AG09319 (cell line): ENCODE results near the gene ZNF316.

GRCh38 chr7:6171517-6172281 is 67.0 kb downstream of the USP42 start:
- RRBS, result no CpG with 5 or more reads among the region's 23 CpGs

GRCh38 chr7:6237026-6237399 is 35.4 kb downstream of the CYTH3 start:
- RRBS, result no CpG with 5 or more reads among the region's 6 CpGs

DNA sequence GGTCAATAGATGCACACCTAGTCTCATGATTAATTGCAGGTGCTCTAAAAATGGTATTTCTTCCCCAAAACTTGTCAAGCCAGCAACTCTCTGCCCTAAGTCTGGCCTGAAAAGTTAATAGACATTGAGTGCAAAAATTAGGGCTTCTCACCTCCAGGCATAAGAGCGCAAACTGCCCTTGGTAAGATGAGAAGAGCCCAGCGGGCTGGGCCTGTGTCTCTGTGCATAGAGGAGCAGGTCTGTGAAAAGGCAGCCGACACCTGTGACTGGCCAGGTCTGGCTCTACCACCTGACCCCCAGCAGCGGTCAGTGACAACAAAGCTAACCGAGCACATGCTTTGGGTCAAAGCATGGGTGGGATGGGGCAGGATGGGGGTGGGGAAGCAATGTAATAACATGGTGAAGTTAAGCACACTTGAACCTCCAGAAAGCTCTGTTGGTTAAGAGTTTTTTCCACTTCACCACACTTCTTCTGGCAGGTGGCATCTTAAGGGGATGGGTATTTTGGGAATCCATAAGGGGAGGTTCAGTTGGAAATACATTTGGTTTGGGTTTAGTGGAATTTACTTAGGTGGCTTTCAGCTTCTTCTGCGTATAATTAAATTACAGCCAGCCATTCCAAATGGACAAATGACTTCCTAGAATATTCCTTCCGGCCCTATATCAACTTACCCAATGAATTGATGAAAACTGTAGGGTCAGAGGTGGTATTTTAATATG is 29.2 kb downstream of the CYTH3 start:
- RRBS, result no CpG with 5 or more reads among the region's 7 CpGs

DNA sequence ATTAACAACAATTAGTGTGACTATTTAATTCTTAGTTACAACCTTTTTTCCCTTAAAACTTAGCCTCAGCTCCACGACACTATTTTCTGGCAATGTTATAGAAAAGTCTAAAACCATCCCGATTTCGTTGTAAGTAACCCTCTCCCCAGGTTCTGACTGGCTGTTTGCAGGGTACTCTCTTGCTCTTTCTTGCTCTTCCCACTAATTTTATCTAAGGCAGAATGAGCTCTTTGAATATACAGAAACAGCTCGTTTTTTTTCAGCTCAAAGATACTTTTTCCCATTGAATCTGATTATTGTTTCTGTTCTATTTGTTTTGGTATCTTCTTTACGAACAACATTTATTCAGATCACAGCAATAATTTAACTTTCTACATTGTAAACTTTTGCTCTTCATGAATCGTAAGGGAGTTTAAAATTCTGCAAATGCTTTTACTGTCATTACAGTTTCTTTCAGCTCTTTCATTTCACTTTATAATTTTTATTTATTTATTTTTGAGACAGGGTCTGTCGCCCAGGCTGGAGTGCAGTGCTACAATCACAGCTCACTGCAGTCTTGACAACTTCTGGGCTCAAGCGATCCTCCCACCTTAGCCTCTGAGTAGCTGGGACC is 25.1 kb downstream of the CYTH3 start:
- RRBS, result no CpG with 5 or more reads among the region's 8 CpGs

DNA sequence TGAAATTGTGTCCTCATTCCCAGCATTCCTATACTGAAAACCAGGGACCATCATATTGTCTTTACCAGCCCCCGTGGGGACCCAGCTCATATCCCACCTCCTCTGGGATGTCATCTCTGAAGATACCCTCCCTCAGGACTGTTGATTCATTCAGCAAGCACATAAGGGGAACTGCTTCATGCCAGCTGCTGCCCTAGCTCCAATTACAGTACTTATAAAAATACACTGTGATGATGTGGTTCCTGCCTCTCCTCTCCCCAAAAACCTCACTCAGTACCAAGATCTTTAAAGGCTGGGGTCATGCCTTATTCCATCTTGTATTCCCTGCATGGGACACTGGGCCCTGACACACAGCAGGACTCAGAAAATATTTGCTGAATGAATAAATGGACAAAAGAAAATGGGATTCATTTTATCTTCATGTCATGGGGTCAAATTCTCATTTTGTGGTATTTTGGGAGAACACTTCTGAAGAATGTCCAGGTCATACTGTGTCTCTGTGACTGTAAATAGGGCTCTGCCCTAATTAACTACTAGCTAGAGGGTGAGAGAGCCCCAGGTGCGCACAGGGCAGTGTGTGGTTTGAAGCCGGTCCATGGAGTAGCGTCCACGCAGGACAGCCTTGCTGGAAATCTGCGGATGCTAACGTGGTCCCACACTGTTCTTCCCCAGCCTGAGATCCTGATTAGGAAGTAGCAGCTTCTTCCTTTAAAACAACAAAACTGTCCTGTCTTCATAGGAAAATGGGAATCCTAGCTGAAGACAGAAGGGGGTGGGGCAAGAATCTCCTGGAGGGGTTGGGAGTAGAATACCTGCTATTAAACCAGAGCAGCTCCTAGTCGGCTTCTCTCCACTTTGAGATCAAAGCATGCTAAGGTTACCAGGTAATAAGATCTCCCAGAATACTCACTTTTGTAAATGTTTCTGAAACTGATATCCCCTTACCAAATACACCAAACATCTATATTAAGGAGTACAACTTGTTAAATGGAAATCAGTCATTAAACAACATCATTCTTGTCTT is 7.0 kb downstream of the KDELR2 start:
- RRBS, result no CpG with 5 or more reads among the region's 8 CpGs

- RRBS, result no CpG with 5 or more reads among the region's 4 CpGs
Measured at GRCh38 chr7:6611588-6611842, 3.9 kb upstream of the ZNF853 start.

GRCh38 chr7:6623813-6624293 is 8.4 kb downstream of the ZNF853 start:
- RRBS, result 47% methylated on average over 1 of the region's 10 CpGs

- RRBS, result 2% methylated on average over 29 of the region's 73 CpGs
Measured at GRCh38 chr7:6636973-6637467, at the start of gene ZNF316. ZNF316 (plus strand) TSS chr7:6637318.

DNA sequence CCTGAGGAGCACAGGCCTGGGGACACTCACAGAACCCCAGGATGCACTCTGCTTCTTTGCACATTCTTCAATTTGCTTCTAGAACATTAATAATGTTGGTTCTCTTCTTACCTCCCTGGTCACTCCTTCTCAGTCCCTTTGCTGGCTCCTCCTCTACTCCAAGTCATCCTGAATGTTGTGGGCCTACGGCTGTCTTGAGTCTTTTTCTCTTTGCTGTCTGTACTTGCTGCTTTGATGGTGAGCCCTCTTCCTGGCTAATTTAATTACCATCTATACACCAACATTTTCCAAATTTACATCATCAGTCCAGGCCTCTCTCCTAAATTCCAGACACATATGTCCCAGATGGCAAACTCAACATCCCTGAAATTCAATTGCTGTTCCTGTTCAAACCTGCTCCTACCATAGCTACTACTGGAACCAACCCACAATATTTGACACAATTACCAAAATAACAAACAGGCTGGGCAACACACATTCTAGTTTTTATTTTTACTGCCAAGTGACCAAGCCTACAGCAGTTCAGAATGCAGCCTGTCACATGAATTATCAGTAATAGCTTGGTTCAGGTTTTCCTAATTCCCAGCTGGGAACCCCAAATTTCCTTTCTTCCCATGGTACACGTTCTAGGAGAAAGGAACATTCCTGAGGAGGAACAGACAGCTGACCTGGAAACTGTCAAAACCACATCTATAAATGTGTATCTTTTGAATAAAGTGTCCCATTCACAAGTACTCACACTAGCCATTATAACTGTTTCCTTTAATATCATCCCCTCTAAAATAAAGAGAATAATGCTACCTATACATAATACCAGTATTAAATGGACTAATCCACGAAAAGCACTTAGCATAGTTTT is 8.4 kb downstream of the ZNF12 start:
- RRBS, result no CpG with 5 or more reads among the region's 3 CpGs

DNA sequence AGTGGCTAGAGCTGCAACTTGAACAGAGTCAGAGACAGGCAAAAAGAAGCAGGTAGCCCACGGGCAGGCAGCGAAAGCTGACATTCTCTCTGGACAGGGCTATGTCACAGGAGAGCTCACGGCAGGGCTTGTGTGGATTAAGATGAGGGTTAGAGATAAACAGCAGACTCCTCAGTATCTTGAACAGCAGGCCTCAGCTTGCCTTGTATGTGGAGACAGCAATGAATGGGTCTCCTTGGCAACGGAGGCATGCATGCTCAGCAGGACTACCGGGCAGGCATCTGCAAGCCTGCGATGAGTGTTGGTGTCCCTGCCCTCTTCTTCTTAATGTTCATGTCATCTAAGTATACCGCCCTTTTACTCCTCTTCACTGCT is 82.0 kb upstream of the C1GALT1 start:
- RRBS, result no CpG with 5 or more reads among the region's 7 CpGs

- RRBS, result no CpG with 5 or more reads among the region's 11 CpGs
Measured at GRCh38 chr7:7216341-7216978, 34.1 kb downstream of the C1GALT1 start.

DNA sequence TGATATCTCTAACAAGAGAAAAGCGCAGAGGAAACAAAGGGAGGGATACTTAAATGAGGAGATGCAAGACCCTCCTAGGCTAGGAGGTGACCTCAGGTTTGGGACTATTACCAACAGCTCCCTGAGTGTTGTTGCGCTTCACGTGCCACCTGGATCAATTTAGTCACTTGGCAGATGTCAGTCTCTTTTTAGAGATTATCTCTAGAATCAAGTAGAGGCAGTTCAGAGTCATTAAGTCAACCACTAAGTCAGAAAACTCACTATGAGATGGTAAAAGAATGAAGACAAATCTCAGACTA is 128.4 kb downstream of the C1GALT1 start:
- RRBS, result no CpG with 5 or more reads among the region's 3 CpGs

DNA sequence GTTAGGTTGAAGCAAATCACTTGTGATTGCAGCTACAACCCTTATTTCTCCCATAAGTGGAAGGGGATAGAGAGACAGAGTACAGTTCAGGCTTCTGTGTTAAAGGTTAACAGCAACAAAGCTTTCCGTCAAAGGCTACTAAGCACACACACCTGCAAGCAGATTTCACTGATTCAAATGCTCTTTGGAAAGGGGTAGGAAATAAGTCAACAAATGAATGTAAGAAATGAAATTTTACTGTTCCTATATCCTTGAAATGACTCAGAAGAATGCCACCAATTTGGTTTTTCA is 120.6 kb downstream of the COL28A1 start:
- RRBS, result no CpG with 5 or more reads among the region's 1 CpG

GRCh38 chr7:7440363-7441059 is 95.2 kb downstream of the COL28A1 start:
- RRBS, result no CpG with 5 or more reads among the region's 9 CpGs

DNA sequence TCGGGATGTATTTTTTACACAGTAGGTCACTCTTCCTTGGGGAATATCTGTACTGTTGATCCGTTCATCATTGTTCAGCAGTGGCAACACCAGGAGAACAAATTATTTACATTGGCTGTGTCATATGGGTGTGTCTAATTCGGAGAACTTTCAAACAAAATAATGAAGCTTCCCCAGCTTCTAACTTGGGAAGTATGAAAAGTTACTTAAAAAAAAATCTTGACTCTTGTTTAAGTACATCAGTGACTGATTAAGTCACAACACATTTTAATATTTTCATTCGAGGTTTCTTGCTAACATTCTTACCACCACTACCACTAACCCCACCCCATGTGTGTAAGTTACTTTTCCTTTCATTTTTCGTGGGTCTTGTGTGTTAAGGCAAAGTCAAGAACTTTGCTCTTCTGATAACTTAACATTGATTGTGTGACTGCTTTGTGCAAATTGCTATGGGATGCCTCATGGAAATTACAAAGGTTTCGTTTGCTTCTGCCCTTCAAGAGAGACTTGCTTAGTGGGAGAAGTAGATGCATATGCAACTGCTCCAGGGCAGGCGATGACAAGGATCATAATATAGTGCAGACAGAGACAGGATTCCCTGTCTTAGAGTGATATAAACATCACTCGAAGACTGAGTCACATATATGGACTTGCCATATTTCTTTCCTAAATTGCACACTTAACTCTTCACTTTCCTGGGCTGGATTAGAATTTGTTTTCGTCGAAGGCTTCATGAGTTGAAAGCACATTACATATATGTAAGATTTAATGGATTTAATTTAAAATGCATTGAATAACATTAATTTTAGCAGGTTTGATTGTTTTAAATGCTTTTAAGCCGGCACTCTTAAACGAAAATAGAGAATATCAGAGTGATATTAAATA is 43.9 kb upstream of the RPA3 start:
- RRBS, result no CpG with 5 or more reads among the region's 12 CpGs

GRCh38 chr7:7812146-7812505 is 93.7 kb upstream of the RPA3 start:
- RRBS, result no CpG with 5 or more reads among the region's 1 CpG

DNA sequence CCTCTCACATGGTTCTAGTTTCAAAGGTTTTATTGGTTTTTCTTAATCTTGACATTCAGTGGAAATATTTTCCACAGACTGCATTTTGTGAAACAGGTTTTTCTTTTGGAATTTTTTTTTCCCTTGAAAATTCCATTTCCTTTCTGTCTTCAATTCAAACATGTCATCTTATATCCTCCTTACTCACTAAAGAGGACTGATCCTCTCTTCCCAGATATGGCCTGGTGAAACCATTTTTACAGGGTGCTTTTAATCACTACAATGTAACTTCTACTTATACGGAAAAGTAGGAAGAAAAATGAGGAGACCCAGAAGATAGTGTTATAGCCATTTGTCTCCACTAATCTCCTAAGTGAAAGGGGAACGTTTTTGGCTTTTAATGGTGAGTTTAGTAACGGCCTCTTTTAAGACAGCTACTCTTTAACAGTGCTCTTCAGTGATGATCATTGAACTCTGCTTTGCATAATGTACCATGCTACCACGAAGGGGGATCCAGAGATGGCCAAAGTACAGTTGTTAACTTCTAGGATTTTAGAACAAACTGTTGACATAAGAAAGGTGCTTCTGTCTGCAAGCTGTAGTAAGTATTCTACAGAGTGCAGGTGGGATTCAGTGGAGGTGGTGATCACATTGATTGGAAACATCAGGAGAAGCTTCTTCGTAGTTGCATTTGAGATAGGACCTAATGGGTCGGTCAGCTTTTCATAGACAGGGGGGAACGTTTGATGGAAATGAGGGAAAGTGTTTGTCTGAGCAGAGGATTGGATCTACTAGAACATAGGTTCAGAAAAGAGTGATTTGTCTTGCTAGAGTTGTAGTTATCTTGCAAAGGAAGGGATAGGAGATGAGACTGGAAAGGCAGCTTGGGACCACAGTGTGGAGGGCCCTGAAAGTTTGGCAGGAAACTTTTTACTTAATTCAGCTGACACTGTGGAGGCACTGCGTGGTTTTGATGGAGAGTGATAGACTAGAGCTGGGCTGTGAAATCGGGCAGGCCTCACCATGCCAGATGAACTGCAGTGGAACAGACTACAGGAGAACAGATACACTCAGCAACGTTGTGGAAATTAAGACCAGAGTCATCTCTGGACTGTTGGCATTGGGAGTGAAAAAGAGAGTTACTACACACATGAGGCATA is 114.2 kb upstream of the RPA3 start:
- RRBS, result no CpG with 5 or more reads among the region's 10 CpGs

GRCh38 chr7:7968893-7969206 is 254 bp downstream of the GLCCI1 start:
- RRBS, result under 1% methylated on average over 16 of the region's 33 CpGs

GRCh38 chr7:8128213-8129075 is 133.5 kb downstream of the ICA1 start:
- RRBS, result no CpG with 5 or more reads among the region's 14 CpGs

DNA sequence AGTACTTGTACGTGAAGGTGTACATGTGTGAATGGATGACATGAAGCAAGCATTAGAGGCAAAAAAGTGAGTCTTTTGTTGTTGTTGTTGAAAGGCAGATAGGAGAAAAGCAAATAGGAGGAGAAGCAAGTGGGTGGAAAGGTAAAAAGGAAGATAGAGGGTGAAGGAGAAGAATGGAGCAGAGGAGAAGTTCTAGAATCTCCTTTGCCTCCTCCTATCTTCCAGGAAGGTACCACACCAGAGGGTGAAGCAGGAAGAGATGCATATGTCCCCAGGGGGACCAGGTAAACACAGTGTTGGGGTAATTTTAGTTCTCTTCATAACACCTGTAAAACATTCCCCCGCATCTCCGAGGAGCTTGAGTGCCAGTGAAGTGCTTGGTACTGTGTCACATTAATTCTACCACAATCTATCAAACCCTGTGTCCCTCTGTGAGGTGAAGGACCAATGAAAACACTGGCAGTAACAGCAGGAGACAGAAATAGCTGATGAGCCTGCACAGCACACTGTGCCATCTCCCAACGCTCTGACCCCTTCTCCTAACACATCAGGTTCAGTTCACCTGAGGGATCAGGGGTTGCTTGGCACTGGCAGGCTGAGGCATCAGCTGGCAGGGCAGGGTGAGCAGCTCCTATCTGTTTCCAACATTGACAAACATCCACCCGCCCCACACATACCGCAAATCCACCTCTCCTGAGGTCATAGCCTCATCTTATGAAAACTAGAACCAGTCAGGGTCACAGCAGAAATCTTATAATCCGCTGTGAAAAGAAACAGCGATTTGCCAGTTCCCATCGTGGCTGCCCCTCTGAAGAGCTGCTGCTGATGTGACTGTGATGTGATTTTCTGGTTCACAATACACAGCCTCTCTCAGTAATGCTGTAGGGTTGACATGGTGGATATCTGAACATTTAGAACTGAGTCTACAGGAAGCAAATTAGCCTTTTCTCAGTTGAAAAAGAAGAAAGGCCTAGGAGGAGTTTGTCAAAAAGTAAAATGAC is 121.0 kb downstream of the ICA1 start:
- RRBS, result no CpG with 5 or more reads among the region's 9 CpGs